Measurements from ENCODE around the genes HMOX1, MCM5 and APOL4.

DNA sequence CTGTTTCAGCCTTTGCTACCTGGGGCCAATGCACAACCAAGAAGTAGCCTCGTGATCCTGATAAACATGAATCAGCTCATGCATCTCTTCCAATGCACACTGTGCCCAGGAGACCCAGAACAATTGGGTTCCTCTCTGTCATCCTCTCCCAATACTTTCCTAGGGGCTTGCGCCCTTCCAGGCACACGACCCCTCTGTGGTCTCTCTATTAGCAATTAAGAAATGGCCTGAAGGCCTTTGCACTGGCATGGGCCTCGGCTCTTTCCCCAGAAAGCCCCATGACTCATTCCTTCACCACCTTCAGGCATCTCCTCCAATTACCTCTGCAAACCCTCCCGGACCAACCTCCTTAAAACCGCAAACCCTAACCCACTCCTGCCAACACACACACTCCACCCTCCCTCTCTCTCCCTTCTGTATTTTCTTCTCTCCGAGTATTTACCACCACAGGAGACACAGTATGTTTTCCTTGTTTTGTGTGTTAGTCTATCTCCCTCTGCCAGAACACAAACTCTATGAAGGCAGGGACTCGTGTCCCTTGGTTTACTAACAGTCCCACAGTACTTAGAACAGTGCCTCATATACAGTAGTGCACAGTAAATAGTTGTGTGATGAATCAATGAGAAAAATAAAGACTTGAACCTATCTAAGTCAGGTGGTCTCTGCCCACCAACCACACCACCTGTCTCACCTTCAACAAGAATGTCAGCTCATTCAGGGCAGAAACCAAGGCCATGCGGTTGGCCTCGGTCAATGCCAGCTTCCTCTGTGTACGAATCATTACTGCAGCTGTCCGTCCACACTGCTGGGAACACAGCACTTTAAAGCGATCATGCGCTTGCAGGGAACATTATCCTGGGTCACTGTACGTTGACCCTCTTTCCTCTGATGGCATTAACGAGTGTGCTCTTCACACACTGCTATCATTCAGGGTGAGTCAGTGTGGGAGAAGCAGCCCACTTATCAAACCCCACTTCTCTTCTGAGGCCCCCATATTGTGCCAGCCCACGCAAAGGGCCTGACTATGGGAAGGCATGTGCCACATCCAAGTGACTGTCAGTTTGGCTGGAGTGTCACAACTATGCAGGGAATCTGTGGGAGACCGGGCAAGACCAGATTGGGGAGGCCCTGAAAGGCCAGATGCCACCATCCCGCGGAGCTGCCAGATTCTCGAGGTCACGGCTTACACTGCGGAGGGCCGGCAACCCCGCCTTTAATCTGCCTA, 36.4 kb downstream of the LARGE1 start:
- PRO-cap = no peak

DNA sequence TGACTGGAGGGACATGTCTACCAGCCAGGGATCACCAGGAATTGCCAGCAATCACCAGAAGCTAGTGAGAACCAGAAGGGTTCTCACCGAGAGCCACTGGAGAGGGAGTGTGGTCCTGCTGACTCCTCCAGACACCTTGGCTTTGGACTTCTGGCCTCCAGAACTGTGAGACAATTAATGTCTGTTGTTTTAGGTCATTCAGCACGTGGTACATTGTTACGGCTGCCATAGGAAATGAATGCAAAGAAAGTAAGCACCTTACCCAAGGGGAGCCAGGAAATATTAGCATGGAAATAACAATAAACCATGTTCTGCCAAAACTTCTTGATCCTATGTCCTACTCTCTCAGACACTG, 19.2 kb downstream of the LARGE1 start:
- PRO-cap = no peak

GRCh38 chr22:35071636-35072158, 5.7 kb downstream of the ISX start:
- PRO-cap = no peak

- PRO-cap = unidirectional peak, plus-strand start at chr22:35381092
These were observed at the start of gene HMOX1 for GRCh38 chr22:35380656-35381773. Gene HMOX1, plus strand, starts transcription at chr22:35381096.

DNA sequence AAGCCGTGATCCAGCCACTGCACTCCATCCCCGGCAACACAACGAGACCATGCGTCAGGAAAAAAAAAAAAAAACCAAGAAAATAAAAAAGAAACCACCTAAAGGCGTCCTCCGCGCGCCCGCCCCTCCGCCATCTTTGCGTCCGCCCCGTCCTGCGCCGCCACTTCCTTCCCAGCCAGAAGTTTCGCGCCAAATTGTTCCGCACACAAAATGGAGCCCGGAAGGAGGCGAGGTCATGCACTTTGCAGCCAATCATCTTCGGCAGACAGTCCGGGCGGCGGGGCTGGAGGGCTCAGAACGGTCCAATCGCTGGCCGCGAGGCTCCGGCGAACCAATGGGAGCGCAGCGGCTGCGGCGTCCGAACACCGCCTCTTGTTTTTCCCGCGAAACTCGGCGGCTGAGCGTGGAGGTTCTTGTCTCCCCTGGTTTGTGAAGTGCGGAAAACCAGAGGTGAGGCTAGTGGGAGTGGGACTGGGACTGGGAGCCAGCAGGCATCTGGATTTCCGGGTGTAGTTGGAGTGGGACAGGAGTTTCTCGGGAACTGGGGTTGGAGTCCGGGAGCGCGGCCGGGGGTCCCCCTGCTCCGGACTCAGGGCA, at the start of gene MCM5:
Gene MCM5 (plus strand): TSS at position 382 of the 597 bp plus-strand sequence.
- PRO-cap = bidirectional peak, plus-strand start at position 384 of the sequence, minus-strand start at position 138 of the sequence

GRCh38 chr22:35480531-35481723, 59.7 kb upstream of the RASD2 start:
- PRO-cap = unidirectional peak, plus-strand start at chr22:35480629

DNA sequence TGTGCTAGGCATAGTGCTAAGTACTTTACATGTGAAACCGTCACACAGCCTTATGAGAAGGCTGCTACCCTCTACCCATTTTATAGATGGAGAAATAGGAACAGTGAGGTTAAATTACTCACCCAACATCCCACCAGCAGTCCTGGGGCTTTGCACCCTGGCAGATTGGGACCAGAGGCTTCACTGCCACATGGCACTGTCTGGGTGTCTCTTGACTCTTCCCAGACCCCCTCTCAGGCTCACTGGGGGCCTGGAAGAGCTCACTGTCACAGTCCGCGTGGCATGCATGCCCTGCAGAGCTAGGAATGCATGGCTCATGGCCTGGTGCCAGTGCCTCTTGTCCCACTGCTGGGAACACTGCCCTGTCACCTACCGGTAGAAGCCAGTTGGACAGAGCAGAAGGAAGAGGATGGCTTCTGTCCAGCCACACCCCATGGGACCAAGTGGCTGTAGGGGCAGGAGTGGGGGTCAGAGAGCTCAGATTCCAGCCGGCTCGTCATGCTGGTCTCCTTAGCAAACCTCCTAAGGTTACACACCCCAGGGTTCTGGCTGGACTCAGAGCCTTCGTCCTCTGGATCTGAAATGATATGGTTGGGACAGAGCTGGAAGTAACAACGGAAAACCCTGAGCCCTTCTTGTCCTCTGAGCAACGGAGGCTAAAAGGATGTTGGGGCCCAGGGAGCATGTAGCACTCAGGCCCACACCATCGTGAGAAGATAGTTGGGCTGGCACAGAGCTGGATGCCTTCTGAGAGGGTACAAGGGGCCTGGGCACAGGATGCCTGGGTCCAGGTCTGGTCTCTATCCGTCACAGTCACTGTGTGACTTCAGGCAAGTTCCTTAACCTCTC, 29.6 kb downstream of the MB start:
- PRO-cap = no peak

GRCh38 chr22:35611559-35612464, 5.3 kb downstream of the MB start:
- PRO-cap = unidirectional peak, minus-strand start at chr22:35612163

DNA sequence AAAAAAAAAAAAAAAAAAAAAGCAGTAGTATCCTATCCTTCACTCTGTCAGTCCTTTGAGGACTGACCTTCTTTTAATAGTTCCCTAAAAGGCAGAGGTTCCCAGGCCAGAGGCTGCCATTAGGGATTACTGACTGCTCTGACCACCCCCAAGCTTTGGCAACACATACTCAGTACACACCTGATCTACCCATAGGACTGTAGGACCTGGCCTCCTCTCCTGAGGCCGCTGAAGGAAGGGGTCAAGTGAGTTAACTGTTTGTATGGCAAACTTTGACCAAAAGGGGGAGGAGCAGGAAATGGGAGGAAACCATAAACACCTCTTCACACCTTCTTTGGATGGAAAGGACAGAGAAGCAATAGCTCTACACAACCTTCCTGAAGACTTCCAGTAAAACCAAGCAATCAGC, 103.9 kb downstream of the APOL5 start:
- PRO-cap = no peak

DNA sequence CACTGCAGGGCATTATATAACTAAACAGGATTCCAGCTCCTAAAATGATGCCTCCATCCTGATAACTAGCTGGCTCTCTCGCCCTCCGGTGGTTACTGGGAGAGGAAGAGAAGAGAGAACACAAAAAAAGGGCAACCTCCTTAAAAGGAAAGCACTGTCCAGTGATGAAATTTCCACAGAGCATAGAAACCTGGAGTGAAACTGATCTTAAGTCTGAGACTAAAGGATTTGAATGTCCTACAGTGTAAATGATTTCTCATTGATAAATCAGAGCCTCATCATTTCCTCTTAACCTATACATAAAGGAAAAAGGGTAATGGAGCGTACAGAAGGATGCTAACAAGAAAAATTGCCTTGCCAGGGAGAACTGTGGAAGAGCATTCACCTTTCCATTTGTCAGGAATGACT, 121.3 kb downstream of the APOL5 start:
- PRO-cap = no peak

DNA sequence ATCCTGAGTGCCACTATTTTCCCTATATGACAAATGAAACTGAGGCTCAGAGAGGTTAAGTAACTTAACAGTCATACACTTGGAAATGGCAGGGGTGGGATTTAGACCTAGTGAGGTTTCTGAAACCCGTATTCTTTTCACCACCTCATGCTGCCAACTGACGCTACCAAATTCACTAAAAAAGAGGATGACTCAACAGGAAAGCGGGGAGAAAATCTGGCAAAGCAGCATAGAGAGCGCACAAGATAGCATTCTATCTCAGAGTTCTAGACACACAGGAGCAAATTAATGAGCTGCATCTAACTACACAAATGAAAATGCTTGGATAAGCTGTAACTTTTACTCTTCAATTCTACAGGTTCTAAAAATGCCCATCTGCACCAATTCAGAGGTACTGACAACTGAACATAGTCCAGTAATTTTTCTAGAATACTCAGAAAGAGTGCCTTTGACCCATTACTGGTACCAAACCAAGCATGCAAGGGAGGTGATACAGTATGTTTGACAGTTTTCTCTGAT, 136.4 kb downstream of the RBFOX2 start:
- PRO-cap = no peak

DNA sequence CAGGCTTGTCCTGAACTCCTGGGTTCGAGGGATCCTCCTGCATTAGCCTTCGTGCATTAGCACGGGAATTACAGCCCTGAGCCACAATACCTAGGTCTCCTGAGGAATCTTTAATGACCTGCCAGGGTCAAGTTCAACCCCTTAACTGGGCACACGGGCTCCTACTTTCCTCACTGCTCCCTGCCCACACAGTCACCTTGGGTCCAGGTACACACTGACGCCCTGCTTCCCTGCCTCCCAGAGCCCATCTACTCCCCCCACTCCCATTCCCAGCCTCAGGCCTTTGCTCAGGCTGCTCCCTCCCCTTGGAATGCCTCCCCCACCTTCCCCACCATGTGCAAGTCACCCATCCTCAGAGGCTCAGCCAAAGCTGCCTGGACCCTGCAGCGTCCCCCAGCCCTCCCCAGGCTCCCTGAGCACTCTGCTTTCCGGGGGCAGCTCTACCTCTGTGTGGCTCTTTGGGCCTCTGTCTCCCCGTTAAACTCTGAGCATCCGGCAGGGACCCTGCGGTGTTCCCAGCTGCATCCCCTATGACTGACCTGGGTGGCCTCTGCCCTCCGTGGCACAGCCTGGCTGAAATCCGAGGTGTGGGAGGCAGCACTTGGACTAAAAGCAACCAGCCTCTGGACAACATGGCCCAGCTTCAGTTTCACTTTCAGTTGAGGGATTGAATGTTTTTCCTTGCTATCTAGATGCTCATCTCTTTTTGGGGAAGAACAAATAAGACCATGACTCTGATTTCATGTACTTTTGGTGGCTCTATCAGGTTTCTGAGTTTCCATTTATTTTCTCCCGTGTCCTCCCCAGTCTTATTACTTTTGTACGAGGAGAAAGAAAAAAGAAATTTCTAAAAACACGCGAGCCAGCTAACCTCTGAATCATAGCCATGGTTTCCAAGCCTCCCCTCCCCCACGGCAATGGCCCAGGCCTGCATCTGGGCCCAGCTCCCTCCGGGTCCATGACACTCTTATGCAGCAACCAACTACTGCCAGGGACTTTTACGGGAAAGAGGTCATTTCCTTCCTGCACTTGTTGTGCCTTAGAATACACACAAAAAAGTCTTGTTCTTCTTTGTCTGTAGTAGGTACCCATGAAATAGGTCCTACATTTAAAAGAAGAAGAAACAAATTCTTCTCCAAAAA, 3.9 kb downstream of the APOL3 start:
- PRO-cap = bidirectional peak, plus-strand start at position 917 of the sequence, minus-strand start at position 645 of the sequence

DNA sequence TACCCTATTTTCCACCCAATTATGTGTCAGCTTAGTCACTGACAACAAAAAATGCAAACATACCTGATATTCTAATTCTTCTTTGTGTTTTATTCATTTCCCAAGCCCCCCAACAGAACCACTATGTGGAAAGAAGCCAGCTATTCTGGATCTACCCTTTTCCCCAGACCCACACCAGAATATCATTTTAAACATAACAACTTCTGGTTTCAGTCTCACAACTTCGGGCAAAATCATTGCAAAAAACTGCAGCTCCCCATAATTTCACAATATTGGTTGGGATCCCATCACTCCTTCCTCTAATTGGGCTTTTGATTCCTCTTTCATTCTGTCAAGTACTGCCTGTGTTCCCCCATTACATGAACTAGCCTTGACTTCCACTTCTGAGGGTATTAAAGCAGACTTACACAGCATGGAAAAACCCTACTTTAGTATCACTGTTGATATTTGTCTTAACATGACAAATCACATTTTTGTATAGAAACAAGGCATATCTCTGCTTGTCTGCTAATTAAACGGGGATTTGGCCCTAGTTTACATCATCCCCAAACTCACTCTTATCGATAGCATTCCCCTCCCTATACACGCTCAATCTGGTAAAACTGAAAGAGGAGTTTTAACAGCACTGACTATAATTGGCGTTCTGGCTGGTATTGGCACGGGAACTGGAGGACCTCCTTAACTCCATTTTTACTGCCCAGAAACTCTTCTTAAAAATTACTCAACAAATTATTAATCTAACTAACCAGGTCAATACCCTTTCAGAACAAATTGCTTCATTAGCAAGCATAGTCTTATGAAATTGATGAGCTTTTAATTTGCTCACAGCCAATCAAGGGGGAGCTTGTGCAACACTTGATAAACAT, 4.2 kb upstream of the APOL3 start:
- PRO-cap = no peak

DNA sequence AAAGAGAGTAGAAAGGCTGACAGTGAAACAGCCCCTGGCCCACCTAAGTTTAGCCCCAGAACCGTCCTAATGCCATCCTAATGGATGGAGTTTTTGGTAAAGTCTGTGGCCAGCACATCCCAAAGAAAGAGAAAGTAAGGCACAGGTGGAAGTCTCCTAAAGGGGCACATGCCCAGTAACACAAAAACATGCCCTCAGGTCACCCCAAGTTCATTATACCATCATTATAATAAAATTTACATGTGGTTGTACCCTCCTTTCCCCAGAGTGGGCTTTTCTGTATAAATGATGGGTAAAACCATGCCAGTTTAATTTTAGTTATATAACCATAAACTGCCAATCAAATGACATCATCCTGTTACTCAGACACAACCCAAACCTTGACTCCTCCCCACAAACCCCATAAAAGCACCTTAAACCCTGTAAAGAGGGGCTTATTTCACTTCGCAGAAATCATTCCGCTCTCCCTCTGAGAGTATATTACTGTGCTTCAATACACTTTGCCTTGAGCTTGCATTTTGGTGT, 5.4 kb upstream of the APOL3 start:
- PRO-cap = no peak

GRCh38 chr22:36197529-36197974, 4.1 kb downstream of the APOL4 start:
- PRO-cap = no peak

GRCh38 chr22:36201504-36202302, at the start of gene APOL4:
Gene APOL4, minus strand, starts transcription at chr22:36201809.
- PRO-cap = no peak

DNA sequence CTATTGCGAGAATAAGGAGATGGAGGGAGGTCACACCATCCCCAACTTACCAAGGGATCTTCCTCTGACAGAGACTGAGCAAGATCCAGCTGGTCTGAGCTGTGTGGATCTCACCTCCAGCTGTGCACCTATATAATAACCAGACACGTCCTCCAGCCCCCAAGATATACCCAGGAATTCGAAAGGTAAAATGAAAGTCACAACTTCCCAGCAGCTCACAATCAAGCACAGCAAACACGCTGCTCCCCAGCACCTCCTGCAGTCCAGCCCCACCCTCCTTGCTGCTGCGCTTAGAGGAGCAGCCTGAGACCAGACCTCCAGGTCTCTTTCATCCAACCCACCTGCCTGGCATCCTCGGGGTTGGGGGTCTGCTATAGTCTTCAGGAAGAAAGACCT, 3.0 kb upstream of the APOL4 start:
- PRO-cap = no peak

DNA sequence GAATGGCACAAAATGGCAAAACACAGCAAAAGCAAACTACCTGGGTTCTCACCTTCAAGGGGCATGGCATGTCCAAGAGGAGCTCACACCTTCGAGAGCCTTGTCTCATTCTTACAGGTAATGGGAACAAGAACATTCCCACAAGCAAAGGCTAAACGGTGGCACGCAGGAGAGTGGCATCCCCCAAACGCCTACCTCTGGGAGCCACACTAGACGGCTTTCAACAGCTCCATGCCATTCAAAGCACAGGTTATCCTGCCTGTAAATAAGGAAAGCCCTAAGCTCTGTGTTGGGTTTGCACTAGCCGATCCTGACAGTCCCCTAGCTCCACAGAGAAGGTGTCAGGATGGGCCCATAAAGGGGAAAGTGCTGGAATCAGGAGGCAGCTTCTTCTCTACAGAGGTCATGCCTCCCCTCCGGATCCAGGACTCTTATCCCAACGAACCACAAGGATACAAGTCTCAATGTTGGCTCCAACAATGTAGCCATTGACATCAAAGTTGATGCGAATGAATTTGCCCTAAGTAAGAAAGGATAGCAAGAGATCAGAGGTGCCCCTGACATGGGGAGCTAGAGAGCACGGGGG, 66.4 kb downstream of the MYH9 start:
- PRO-cap = no peak

GRCh38 chr22:36327715-36328154, 60.0 kb downstream of the MYH9 start:
- PRO-cap = no peak

DNA sequence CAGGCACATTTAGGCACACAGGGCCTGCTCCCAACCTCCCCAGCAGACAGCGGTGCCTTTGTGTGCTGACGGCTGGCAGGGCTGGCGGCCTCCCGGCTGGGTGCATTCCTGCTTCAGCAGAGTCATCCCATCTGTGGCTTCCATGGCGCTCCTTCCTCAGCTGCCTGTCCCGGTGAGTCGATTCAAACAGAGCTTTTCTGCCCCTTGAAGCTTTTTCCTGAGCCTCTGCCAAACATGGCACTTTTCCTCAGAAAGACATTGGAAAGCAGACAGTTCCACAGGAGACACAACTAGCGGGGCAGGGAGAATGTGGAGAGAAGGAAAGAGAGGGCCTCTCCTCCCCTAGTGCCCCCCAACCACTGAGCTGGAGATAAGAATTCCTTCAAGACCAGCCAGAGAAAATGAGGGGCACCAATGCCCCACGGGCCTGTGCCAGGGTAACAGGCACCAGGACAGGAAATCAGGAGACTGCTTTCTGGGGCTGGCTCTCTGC, 52.4 kb downstream of the MYH9 start:
- PRO-cap = no peak